Neural cell (in vitro differentiated cells): ENCODE measurements around a stretch of chr1.

GRCh38 chr1:17109848-17110262, 9.4 kb downstream of the PADI2 start:
- RAMPAGE, long total RNA, result no peak

DNA sequence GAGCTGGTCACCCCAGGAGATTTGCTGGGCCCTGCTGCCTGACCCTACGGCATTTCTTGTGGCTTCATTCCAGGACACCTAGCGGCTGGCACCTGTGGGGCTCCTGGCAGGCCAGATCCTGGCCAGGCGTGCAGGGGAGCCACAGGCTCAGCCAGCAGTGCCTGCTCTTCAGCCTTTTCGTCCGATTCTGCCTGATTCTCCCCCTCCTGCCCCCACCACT, 7.2 kb downstream of the PADI1 start:
- RAMPAGE, long total RNA, result no peak

- RAMPAGE, long total RNA, result no peak
Measured at GRCh38 chr1:17272516-17273001, 23.7 kb downstream of the PADI3 start.

GRCh38 chr1:17412678-17413724, 26.5 kb downstream of the RCC2 start:
- RAMPAGE, long total RNA, result no peak

GRCh38 chr1:17419534-17420021, 19.9 kb downstream of the RCC2 start:
- RAMPAGE, long total RNA, result no peak

- RAMPAGE, long total RNA, result no peak
Measured at GRCh38 chr1:17420022-17421053, 19.1 kb downstream of the RCC2 start.

DNA sequence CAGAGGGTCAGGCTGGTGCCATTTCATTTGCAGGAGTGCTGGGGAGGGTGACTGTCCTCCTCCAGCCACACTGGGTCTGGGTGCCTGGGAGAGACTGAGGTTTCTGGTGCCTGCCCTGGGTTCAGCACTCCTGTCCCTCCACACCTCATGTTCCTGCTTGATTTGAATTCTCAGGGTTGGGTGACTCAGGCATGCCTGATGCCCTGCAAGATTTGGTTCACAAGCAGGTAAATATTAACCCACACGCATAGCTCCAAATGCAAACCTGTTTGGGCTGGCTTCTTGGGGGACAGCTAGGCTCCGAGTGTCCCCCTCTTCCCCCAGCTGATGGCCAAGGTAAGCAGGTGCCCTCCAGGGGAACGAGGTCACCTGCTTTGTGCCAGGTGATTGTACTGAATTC, 20.3 kb downstream of the ARHGEF10L start:
- RAMPAGE, long total RNA, result no peak

DNA sequence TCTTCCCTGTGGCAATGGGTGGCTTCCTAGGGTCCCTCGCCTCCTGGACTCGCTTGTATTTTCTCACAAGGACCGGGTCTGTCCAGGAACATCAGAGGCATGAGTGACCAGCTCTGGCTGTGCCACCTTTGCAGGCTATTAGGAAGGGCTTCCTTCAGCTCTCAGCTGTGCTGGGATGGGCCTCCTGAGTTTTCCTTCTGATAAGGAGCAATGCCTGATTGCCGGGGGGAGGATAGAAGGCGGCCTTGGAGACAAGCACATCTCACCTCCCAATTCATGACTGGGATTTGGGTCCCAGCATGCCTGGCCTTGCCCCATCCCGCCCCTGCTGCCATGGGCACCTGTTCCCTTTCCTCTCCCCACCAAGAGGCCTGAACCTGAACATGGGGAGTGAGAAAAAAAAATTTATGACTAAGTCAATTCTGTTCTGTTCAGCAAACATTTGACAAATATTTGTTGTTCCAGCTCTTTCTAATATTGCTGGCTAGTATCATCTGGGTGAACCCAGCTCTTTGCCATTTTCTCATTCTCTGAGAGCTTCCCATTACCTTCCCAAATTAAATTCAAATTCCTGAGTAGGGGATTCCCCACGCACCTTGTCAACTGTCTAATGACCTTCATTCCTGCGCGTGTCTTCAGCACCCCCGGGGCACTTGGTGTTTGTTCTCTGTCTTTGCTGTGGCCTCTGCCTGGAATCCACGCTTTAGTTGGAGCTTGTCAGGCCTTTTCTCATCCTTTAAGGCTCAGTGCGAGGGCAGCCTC, 42.6 kb downstream of the ARHGEF10L start:
- RAMPAGE, long total RNA, result no peak

DNA sequence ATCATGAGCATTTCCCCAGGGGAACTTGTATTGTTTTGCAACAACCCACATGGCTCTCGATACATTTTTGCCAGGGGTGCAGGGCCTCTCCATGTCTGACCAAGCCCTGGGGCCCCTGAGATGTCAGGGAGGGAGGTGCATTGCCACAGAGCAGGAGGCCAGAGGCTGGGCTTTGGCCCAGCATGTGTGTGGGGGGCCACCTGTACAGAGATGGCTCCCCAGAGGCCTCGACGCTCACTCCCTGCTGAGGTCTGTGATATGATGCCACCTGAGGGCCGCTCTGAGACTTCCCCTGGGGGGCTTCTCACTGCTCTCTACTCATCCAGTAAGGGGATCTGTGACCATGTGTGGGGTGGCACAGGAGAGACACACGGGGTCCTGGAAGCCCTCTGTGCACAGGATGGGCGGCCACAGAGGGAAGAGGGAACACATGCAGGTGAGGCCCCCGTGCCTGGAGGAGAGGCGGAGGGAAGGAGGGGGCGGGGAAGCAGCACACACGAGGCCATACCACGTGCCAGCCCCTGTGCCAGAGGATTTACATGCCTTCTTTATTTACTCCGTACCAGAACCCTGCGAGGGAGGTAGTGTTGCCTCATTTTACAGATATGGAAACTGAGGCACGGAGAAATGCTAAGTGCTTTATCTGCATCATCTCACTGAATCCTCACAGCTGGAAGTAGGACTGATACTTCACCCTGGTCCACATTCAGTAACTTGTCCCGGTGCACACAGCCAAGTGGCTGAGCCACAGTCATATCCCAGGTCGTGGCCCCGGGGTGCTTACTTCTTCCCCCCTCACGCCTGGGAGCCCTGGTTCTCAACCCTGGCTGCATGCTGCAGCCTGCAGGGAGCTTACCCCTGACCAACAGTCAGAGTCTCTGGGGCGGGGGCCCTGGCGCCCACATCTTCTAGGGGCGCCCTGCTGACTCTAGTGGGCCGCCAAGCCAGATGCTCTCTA, 56.0 kb downstream of the ARHGEF10L start:
- RAMPAGE, long total RNA, result no peak

- RAMPAGE, long total RNA, result no peak
Measured at GRCh38 chr1:17618146-17619240, 79.0 kb downstream of the ARHGEF10L start.

GRCh38 chr1:17622762-17623310, 83.3 kb downstream of the ARHGEF10L start:
- RAMPAGE, long total RNA, result no peak

- RAMPAGE, long total RNA, result no peak
Measured at GRCh38 chr1:17635629-17636202, 96.2 kb downstream of the ARHGEF10L start.

GRCh38 chr1:17648393-17649257, 106.5 kb upstream of the ACTL8 start:
- RAMPAGE, long total RNA, result no peak

GRCh38 chr1:18636296-18637161, 5.9 kb downstream of the PAX7 start:
- RAMPAGE, long total RNA, result no peak

DNA sequence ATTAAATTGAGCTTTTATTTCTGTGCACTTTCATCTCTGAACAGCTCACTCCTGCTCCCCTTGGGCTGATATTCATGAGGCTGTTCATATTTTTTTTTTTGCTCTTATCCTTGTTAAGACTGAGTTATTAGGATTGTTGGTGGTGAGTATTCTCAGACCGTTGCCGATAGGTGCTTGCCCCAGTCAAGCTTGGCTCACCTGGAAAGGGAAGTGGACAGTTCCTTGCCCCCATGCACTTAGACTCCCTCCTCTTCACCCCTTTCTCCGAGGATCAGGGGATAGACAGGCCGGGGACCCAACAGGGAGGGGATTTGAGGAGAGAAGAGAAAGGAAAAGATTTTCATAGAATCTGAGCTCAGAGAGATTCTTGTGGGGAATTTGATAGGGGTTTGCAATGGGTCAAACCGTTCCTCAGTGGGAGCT, 8.7 kb downstream of the PAX7 start:
- RAMPAGE, long total RNA, result no peak

DNA sequence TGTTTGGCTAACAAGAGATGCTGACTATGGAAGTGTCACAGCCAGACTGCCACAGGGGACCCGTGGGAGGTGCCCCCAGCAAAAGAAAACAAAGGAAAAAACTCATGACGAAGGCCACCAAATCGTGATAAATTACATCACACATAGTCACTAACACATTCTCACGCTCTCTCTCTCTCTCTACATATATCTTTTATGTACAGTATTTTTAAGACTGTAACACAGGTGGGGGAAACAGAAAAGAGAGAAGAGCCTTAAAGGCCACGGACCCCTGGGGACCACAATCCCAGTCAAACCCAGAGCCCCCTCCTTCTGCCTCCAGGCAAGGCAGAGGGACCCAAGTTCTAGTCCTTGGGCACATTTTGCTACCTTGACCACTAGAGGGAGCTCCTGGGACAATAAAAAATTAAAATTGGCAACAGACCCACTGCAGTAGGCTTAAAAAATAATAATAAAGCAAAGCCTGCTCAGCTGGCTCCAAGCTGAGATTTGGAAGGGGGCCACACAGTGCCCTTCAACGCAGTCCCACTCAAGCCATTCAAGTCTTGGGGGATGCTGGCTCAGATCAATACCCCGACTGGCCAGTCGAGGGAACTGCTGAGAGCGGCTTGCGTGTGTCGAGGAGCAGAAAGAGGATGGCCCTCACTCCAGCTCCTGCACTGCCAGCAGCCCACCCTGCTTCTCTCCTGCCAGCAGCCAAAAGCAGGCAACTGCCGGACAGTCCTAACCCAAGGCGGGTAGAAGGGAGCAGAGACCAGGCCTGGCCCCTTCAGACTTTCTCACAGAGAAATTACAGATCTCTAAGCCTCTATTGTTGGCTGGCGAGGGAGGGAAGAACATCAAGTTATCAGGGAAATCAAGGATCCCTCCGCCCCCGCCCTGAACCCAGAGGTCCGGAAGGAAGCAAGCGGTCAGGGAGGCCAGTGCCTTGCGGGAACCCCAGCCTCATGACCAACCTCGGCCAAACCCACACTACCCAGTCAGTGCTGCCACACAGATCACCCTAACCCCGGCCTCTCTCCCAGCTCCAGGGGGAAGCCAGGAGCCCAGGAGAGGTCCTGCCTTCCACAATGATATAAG, 4.7 kb upstream of the ALDH4A1 start:
- RAMPAGE, long total RNA, result no peak

DNA sequence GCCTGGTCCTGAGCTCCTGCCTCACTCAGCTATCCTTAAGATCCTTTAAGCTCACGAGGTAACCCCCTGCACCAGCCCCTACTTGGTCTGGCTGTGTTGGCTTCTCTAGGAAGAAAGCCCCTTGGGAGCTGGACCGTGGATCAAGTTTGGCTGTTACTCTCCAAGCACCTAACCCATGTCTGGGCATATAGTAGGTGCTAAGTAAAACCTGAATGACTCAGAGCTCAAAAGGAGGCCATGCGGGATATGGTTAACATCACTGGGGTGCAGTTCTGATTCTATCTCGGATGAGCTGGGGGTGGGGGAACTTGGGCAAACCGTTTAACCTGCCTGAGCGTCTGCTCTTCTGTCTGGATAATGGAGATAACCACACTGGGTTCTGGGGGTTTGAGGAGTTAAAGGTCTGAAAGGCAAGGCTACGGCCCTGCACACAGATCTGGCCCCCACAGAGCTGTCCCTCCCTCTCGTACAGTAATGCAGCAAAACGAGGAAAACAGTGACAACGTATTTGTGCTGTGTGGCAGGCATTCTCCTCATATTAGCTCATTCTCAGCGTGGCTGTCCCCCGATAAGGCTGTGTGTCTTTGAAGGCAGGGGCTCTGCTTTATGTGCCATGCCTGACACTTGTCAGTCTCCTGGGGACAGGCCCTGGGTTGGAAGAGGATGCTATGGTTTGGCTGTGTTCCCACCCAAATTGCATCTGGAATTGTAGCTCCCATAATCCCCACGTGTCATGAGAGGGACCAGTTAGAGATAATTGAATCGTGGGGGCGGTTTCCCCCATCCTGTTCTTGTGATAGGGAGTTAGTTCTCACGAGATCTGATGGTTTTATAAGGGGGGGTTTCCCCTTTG, 6.6 kb upstream of the ALDH4A1 start:
- RAMPAGE, long total RNA, result no peak

DNA sequence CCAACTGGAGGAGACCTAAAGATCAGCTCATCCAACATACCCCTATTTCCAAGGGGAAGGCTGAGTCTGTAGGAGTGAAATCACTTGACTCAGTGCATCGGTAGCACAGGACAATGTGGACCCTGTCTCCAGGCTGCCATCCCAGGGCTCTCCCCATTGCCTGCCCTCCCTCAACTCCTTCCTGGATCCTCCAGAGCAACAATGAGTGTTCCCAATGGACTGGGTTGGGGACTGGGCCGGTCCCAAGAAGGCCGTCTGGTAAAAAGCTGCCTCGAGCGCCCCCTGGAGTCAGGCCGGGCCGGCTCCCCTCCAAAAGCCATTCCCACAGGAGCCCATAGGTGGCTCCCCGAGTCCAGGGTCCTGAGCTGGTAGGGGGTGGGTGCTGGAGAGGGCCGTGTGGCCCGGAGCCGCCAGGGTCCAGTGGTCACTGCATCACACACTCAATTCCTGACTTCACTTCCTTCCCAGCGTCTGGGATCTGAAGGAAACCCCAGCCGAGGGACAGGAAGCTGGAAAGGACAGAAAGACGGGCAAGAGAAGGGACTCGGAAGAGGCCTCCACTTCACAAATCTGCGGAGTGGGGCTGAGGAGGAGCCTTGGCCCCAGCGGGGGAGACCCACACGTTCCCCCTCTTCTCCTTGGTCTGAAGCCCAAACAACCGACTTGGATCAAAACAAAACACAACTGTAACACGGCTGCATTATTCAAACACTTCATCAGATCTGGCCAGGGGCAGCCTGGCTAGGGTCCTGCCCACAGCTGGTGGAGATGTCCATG, 10.8 kb upstream of the ALDH4A1 start:
- RAMPAGE, long total RNA, result no peak

GRCh38 chr1:18925148-18925774, 22.9 kb upstream of the ALDH4A1 start:
- RAMPAGE, long total RNA, result no peak

GRCh38 chr1:18965655-18966365, 9.3 kb upstream of the IFFO2 start:
- RAMPAGE, long total RNA, result no peak